HTERT-HM (cell line): ENCODE measurements around a stretch of chr6.

- RRBS: no CpG with 5 or more reads among the region's 1 CpG
Measured at GRCh38 chr6:70788439-70788776, 120.7 kb downstream of the SMAP1 start.

- RRBS: no CpG with 5 or more reads among the region's 2 CpGs
Measured at GRCh38 chr6:71312331-71312892, 23.8 kb downstream of the OGFRL1 start.

GRCh38 chr6:71350294-71350753 is 61.7 kb downstream of the OGFRL1 start:
- RRBS: no CpG with 5 or more reads among the region's 2 CpGs

- RRBS: no CpG with 5 or more reads among the region's 2 CpGs
Measured at GRCh38 chr6:71391765-71392508, 103.3 kb downstream of the OGFRL1 start.

DNA sequence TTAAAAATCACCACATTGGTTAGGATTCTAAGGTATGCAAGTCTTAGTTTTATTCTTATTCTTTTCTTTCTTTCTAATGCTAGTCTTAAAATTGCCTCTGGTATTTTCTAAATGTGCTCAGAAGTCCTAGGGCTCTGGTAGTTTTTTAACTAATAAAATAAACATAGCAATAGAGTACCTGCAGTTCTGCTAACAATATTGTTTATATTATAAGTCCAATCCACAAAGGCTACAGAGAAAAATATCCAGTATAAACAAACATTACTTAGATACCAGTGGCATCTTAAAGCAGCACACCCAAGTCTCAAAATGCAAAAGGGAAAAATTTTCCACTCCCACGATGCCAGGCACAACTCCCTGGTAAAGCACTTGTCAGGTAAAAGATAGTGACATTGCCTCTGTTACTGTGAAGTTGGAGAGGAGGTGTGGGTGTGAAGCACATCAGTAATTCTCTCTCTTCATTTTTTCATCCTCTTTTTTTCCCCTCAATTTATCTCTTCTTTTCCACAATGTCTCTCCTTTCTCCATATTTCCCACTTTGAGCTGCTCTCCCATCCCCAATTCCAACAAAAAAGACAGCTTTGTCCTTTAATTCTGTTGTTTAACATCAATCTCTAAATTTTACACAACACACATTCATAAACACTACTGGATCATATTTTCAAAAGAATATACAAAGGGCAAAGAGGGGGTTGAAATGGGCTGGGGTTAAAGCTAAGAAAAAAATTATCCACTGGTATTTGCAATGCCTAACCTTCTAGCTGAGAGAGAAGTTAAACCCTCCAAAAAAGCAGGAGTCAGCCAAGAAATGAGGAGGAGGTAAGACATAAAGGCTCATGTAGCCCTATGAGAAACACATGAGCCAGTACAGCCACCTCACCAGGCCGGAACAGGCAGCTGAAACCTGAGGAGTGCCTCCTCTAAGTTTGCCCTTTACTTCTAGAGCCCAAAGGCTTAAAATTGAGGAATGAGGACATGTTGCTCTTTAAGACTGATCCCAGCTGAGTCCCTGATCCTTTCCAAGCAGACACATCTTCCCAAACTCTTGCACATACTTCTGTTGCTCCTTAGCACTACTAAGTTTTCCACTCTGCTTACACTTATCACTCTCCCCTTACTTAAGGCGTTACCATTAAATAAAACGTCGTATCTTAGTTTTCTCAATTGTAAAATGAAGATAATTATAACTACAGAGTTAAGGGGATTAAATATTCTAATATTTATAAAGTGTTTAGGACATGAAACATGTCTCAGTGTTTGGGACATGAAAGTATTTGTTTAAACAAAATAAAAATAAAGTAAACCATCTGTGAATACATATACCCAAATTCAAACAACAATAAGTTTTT is 123.7 kb downstream of the OGFRL1 start:
- RRBS: no CpG with 5 or more reads among the region's 5 CpGs

DNA sequence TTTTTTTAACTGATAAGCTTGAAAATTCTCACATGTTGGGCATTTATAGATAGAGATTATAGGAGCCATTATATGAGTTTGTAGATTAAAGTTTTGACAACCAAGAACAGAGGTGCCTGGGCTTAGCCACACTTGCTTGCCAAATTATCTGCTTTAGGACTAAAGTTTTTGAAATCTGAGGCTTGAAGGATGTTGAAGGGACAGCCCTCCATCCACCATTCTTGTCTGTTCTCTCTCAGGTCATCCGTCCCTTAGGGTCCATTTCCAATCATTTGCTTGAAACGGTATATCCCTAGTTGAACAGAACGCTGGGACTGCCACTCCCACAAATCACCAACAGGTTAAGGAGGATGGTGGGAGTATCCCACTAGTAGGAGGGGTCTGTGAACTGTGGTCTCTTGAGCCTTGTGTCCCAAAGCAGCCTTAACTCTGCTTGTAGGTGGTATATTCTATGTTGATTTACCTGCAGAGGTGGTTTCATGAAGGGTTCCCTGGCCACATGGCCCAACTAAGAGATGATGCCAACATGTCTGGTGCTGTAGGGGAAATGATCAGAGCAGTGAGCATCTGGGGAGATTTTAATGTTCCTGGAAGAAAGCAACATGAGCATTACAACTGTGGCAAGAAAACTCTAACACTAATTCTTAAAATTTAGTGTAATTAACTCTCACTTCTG is 128.4 kb downstream of the OGFRL1 start:
- RRBS: no CpG with 5 or more reads among the region's 3 CpGs

- RRBS: no CpG with 5 or more reads among the region's 6 CpGs
Measured at GRCh38 chr6:72313438-72313801, 308.4 kb upstream of the KCNQ5 start.

- RRBS: no CpG with 5 or more reads among the region's 5 CpGs
Measured at GRCh38 chr6:72560426-72561235, 61.2 kb upstream of the KCNQ5 start.

DNA sequence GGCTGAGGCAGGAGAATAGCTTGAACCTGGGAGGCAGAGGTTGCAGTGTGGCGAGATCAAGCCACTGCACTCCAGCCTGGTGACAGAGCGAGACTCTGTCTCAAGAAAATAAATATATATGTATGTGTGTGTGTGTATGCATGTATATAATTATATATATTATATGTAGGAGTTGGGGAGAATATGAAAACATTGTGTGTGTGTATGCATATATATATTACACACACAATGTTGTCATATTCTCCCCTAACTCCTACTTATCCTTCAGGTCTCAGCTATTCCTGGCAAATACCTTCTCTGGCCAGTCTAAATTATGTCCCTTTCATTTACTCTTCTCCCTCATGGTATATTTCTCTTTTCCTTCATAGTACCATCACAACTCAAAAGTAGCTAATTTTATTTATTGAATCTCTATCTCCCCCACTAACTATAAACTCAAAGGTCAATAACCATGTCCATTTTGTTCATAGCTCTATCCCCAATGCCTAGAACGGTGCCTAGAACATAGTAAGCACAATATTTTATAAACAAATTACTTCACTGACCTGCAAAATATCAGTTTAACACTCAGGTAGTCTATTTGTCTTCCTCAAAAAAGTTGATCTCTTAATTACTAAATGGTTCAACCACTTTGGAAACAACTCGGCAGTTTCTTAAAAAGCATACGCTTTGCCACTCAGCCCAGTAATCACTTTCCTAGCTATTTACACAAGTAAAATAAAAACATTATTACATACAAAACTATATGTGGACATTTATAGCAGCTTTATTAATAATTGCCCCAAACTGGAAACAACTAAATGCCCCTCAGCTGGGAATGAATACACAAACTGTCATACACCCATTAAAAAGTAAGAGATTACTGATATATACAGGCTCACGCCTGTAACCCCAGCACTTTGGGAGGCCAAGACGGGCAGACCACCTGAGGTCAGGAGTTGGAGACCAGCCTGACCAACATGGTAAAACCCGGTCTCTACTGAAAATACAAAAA is 7.6 kb downstream of the EEF1A1 start:
- RRBS: no CpG with 5 or more reads among the region's 8 CpGs

DNA sequence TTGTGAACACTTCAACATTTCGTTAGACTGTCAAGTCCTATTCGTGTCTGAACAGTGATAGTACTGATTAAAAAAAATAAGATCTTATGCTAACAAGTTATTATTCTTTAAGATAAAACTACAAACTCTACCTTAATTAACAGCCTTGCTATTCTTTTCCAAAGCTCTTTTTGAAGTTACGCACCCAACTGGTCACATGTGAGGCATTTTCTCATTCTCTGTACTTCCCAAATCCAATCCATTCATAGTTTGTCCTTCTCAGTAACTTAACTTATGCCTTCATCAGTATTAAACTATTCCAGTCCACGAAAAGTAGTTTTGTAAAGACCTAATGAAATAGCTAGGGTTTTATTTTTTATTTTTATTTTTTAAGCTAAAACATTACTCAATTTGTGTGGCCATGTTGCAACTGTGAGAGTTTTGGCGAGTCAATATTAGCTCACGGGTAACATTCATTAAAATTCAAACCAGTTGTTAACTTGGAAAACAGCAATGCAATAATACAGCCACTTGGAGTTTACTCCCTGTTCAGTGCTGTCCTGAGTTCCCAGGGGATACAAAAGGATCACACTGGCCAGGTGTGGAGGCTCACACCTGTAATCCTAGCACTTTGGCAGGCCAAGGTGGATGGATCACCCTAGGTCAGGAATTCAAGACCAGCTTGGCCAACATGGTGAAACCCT is 27.8 kb upstream of the EEF1A1 start:
- RRBS: no CpG with 5 or more reads among the region's 6 CpGs

- RRBS: no CpG with 5 or more reads among the region's 12 CpGs
Measured at GRCh38 chr6:73566654-73567766, 46.2 kb upstream of the EEF1A1 start.

DNA sequence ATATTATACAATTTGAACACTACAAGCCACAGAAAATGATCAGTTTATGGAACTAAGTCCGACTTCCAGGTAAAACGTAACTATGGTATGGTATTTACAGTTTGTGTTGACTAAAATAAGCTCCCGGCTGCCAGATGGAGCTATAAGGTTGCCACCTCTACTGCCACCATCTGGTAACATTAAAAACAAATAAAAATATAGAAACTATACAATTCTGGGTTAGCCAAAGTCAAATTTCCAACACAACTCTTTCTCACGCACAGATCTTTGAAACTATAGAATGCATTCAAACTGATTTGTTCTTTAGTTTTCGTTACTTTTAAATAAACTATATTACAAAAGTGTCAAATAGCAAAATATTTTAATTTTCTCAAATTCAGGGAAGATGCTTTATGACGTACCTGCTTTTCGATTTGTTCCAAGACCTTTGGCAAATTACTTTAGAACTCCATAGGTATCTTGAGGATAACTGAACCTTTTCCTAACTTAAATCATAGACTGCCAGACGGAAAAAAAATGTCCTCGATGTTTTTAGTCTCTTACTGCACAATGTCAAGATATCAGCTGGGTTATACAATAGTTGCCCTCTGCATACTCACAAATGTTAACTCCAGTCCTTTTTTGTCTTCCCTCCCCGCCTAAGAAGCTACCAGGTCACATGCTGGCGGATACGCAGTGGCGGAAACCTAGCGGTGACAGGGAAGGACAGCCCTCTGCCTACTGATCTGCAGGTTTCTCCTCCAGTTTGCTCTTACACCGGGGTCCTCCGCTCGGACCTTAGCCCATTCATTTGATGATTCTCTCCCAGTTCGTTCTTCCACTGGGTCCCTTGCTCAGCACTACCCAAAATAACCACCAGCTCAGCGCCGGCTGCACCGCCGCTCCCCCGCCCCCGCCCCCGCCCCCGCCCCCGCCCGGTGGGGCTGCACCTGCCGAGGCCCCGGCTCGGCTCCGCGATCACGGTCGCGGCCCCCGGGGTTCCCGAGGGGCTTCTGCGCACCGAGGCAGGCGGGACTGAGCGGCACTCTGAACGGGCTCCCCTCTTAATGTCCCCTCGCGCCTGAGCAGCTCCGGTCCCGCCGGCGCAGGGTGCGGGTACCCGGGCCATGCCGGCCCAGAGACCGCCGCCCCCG is 810 bp downstream of the SLC17A5 start:
- RRBS: 1% methylated on average over 18 of the region's 55 CpGs

DNA sequence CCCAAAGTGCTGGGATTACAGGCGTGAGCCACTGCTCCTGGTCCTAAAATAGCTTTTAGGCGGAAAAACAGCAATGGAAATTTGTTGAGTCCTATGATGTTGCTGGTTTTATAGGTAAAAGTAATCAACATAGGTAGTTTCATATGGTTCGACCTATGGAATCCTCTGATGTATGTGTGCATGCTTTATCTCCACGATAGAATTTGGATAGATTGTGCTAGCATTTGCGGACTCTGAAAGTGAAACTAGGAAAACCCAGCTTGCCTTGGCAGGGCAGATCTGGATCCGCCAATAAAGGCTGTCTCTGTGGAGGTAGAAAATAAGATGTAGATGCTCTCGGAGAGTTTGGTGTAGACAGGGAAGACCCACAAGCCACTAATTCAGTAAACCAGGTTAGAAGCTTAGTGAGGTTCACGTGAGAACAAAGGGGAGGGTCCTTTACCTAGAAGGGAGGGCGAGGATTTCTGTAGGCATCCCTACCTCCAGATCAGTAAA is 1.0 kb upstream of the SLC17A5 start:
- RRBS: no CpG with 5 or more reads among the region's 9 CpGs

DNA sequence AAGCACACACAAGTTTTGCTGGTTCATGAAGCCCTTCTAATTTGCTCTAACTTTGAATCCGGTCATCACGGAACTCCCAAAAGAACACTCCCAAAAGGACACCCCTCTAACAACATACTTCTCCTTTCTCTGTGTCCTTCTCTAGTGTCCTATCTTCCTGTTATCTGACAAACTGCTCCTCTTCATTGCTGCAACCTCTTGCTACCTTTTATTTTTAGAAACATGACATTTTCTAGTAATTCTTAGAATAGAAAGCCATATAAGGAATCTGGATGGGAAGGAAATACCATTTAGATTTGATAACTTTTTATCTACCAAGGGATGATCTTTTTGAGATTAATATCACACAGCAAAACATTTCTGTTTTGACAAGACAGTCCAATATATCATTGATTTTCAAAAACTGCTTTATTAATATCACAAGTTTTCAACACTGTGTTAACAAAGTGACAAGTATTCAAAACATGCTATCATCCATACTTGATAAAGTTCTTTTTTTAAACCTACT is 63.1 kb downstream of the COL12A1 start:
- RRBS: no CpG with 5 or more reads among the region's 2 CpGs

GRCh38 chr6:75278372-75278891 is 6.2 kb downstream of the TMEM30A start:
- RRBS: no CpG with 5 or more reads among the region's 4 CpGs

DNA sequence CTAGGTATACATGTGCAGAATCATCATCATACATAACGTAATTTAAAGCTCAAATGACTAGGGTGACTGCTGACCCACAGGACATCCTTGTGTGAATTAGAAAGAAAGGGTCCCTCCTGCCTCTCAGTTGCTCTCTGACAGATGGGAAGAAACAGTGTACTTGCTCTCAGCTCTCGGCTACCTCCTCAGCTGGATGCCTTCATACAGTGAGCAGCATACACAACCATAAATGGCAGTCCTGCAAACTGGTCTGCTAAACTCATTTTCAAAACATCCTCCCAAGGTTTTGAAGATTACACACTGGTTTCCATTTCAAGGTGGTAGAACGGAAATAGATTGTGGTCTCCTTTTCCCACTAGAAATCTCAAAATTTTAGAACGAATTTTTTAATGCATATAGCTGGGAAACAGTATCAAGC is 26.3 kb downstream of the FILIP1 start:
- RRBS: no CpG with 5 or more reads among the region's 4 CpGs

- RRBS: no CpG with 5 or more reads among the region's 24 CpGs
Measured at GRCh38 chr6:76876731-76877310, 586.5 kb downstream of the HTR1B start.

- RRBS: no CpG with 5 or more reads among the region's 8 CpGs
Measured at GRCh38 chr6:77461658-77462189, 1.6 kb downstream of the HTR1B start.

DNA sequence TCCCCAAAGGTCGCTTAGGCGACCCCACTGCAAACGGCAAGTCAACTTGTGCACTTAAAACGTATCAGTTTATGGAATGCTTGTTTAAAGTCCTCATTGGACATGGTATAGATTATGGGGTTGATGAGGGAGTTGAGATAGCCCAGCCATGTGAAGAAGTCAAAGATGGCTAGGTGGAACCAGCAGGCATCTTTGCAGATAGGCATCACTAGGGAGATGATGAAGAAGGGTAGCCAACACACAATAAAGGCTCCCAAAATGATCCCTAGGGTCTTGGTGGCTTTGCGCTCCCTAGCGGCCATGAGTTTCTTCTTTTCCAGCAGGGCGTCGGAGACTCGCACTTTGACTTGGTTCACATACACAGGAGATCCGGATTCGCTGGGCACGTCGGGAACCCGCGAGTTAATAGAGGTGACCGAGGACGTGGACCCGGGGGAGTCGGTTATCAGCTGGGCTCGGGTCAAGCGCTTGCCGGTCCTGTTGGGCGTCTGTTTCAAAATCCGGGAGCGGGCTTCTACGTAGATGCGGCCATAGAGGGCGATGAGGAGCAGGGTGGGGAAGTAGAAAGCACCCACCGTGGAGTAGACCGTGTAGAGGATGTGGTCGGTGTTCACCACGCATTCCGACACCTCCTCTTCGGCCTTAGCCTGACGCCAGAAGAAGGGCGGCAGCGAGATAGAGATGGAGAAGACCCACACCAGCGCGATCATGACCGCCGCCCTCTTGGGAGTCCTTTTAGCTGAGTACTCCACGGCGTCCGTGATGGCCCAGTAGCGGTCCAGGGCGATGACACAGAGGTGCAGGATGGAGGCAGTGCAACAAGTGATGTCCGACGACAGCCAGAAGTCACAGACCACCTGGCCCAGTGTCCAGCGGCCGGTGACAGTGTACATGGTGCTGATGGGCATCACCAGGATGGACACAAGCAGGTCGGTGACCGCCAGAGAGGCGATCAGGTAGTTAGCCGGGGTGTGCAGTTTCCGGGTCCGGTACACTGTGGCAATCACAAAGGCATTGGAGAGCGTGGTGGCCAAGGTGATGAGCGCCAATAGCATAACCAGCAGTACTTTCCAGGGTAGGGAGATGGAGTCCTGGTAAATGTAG is 749 bp downstream of the HTR1B start:
- RRBS: 24% methylated on average over 18 of the region's 58 CpGs

DNA sequence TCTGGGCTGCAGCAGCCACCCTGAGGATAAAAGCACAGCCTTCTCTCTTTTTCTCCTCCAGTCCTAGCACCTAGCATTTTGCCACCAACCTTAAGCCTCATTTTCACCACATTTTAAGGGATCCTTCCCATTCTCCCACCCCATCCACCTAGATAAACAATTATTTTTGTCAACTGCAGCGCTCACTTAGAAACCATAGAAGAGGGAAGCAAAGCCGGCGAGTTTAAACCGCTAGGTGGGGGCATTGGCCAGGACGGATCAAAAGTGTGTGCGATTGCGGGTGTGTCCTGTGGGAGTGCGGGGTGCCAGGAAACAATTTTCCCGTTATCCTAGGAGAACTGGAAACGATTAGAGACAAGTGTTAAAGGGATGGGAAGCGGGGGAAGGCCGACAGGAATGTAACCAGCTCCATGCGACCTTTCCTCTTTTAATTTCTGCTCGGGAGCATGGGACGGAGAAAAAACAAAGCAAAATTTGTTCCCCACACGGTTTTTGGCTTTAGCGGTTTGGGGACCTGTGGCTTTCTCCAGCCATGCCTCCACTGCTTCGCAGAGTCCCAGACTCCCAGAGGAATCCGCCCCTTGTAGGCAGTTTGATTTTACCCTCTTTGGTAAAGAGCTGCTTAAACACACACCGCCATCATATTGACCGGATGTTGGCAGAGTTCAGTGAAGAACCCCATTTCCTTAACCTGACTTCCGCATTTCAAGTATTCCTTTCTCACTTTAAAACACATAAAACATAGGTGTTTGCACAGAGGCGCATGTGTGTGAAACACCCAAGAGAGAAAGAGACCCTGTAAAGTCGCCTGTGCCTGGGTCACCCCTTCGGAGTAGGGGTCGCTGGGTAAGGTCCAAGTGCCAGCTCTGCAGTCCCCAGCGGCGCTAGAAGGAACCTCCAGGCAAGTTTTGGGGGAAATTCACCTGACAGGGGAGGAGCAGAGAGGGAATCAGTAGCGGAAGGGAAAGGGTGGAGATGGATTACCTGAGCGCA is 2.9 kb upstream of the HTR1B start:
- RRBS: no CpG with 5 or more reads among the region's 30 CpGs